Endothelial cell of umbilical vein (primary cell): ENCODE measurements around a stretch of chr9.

- PRO-cap = no peak
CAGE:
- cytosol, long polyA minus RNA = no peak
- cytosol, long polyA plus RNA = no peak
- long polyA plus RNA = no peak
- nucleus, long polyA minus RNA = no peak
- nucleus, long polyA plus RNA = no peak
Measured at GRCh38 chr9:97851732-97852846, 937 bp upstream of the FOXE1 start.

GRCh38 chr9:97854307-97854826, 1.3 kb downstream of the FOXE1 start:
- PRO-cap = unidirectional peak, minus-strand start at chr9:97854453
CAGE:
- cytosol, long polyA minus RNA = no peak
- cytosol, long polyA plus RNA = no peak
- long polyA plus RNA = no peak
- nucleus, long polyA minus RNA = no peak
- nucleus, long polyA plus RNA = no peak

DNA sequence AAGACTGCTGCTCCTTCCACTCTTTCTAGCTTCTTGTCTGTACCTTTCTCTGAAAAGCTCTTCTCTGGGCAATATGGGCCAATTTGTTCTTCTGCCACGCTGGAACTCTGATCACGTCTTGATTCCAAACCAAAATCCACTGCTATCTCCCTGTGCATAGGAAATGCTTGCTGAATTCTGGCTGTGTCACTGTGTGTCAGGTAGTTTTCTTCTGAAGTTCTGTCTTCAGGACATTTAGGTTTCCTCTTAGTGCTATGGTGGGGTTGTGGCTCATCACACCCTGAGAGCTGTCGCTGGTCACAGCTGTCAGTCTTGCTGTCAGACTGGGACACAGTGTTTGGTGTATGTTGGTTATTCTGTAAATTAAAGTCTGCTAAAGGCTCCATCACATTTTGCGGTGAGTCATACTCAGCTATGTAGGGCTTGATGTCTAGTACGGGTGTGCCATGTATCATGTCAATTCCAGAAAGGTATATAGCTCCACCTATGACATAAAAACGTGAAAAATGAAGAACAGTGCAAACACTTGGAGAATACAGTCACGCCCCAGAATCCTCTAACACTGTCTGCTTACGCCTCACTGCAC, 12.1 kb downstream of the TRMO start:
- PRO-cap = no peak
CAGE:
- cytosol, long polyA minus RNA = no peak
- cytosol, long polyA plus RNA = no peak
- long polyA plus RNA = no peak
- nucleus, long polyA minus RNA = no peak
- nucleus, long polyA plus RNA = no peak

GRCh38 chr9:97918366-97919071, 3.8 kb downstream of the TRMO start:
- PRO-cap = no peak
CAGE:
- cytosol, long polyA minus RNA = no peak
- cytosol, long polyA plus RNA = no peak
- long polyA plus RNA = no peak
- nucleus, long polyA minus RNA = no peak
- nucleus, long polyA plus RNA = no peak

DNA sequence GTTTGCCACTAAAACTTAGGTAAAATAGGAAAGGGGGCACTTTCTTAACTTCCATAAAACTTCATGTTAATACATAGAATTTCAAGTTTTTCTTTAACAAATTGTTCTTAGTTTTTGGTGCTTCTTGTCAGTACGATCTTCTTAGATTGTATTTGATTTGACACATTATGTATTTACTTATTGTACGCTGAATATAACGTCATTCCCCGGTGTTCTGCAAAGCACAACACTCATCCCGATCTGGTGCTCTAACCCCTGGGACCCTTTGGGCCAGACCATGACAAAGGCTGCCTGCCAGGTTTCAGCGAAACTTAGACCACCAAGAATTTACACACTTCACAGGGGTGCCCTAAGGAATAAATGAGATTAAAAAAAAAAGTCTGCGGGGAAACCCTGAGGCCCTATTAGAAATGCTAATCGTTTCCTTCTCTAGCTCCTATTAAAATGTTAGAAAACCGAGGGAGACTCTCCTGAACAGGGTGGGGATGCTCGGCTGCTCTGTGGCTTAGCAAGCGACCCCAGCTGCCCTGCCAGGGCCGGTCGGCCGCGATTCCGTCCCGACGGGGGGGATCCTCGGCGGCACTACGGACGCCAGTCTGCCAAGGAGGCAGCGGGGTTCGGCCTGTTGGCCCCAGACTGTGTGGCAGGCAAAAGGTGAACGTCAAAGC, 843 bp upstream of the ANP32B start:
- PRO-cap = bidirectional peak, plus-strand start at position 594 of the sequence, minus-strand start at position 553 of the sequence
CAGE:
- cytosol, long polyA minus RNA = no peak
- cytosol, long polyA plus RNA = no peak
- long polyA plus RNA = no peak
- nucleus, long polyA minus RNA = no peak
- nucleus, long polyA plus RNA = no peak

- PRO-cap = no peak
CAGE:
- cytosol, long polyA minus RNA = no peak
- cytosol, long polyA plus RNA = no peak
- long polyA plus RNA = no peak
- nucleus, long polyA minus RNA = no peak
- nucleus, long polyA plus RNA = no peak
Measured at GRCh38 chr9:98019658-98020209, 36.6 kb downstream of the ANP32B start.

DNA sequence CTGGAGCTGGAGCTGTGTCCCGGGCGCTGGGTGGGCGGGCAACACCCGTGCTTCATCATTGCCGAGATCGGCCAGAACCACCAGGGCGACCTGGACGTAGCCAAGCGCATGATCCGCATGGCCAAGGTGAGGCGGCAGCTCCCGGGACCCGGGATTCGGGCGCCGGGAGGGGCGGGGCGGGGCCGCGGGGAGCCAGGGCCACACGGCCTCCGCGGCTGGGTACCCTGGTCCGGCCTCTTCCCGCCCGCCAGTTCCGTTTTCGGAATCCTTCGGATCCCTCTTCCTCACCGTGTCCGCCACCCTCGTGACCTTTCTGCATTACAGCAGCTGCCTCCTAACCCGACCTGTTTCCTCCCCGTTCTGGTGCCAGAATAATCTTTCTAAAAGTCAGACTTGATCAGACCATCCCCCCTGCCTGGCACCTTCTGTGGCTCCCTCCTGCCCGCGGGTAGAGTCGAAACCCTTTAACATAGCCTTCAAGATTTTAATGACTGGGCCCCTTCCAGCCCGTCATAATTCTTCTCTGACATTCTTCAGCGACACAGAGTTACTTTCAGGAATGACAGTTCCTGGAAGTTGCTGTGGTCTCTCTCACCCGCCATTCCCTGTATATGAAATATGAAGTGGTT, 397 bp downstream of the NANS start:
- PRO-cap = bidirectional peak, plus-strand start at position 390 of the sequence, minus-strand start at position 362 of the sequence; unidirectional peak, minus-strand start at position 466 of the sequence
CAGE:
- cytosol, long polyA minus RNA = no peak
- cytosol, long polyA plus RNA = start-site peak on the plus strand centred at position 36 of the sequence, 7 bp wide, 38 and 65 reads in 2 replicates
- long polyA plus RNA = no peak
- nucleus, long polyA minus RNA = no peak
- nucleus, long polyA plus RNA = no peak

DNA sequence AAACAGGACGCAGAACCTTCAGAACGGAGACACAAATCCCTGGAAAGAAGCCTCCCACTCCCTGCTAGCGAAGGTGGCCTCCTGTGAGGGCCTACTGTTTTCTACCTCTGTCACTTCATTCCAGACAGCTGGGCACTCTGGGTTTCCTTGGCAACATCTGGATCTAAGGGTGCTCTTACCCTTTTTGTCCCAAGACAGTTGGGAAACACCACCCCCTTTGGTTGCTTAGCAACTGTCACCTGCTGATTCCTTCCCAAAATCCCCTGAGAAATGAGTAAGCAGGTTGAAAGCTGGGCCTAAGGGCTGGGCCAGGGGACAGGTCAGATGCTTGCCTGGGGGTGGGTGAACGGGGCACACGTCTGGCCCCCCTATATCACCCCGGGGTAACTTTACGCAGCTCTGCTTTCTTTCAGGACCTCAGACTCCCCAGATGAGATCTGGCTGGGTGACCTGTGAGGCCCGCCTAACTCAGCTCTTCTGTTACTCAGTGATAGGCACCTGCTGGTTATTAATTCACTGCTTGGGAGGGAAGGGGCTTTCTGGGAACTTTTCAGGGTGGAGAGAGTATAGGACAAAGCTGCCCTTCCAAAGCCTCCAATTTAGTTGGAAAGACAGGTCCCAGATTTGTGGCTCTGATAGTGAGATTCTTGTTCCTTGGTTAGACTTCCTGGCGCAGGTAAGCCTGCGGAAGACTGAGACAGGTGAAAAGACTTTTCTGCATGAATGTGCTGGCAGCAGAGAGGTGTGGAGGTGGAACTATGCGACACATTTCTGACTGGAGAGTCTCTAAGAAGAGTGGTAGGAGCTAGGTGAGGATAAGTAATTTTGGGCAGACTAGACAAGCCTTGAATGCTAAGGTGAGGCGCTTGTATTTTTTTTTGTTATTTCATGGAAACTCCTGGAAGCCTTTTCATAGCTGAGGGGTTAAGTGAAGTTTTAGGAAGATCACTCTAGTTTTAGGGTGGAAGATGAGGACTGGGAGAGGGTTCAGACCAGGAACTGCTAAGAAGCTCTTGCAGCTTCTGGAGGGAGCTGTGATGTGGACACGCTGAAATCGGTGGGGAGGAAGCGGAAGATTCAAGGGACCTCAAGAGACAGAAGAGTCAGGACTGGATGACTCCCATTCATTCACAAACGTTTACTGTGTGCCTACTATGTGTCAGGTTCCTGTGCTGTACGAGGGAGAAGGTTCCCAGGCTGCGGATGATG, 29.8 kb downstream of the NANS start:
- PRO-cap = no peak
CAGE:
- cytosol, long polyA minus RNA = no peak
- cytosol, long polyA plus RNA = no peak
- long polyA plus RNA = no peak
- nucleus, long polyA minus RNA = no peak
- nucleus, long polyA plus RNA = no peak

DNA sequence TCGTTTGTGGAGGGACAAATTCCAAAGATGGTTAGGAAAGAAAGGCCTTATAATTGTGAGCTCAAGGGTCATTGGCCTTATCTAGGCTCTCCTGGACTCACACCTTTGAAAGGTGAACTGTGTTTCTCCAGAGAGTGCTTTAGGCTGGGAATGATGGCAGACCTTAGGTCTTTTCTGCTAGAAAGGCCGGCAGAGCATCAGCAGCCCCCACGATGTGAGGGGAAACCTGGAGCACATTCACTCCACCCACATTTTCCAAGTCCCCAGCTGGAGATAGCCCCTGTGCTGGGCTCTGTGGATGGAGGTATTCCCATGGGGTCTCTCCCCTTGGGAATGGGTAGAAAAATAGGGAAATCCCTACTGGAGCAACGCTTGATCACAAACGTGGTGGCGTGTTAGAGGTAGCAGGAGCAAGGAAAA, 15.4 kb downstream of the CORO2A start:
- PRO-cap = no peak
CAGE:
- cytosol, long polyA minus RNA = no peak
- cytosol, long polyA plus RNA = no peak
- long polyA plus RNA = no peak
- nucleus, long polyA minus RNA = no peak
- nucleus, long polyA plus RNA = no peak

GRCh38 chr9:98191470-98192429, 687 bp downstream of the CORO2A start:
- PRO-cap = no peak
CAGE:
- cytosol, long polyA minus RNA = no peak
- cytosol, long polyA plus RNA = no peak
- long polyA plus RNA = no peak
- nucleus, long polyA minus RNA = no peak
- nucleus, long polyA plus RNA = no peak

GRCh38 chr9:98230541-98230782, 25.0 kb downstream of the TBC1D2 start:
- PRO-cap = no peak
CAGE:
- cytosol, long polyA minus RNA = no peak
- cytosol, long polyA plus RNA = no peak
- long polyA plus RNA = no peak
- nucleus, long polyA minus RNA = no peak
- nucleus, long polyA plus RNA = no peak

DNA sequence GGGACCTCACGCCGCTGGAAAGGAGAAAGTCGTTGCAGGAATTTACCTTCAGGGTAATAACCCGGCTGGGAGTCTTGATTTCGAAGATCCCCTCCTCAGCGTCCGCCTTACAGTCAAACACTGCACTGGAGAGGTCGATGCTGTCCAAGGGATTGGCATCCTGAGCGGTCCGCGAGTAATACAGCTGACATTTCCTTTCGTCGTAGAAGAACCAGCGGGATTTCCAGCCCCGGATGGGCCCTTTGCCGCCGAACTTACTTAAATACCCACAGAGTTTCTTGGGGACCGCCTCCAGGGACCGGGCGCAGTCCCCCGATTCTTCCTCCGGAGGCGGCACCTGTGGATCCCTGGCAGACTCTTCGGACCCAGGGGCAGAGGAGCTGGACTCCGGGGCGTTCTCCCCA, 320 bp downstream of the TBC1D2 start:
- PRO-cap = unidirectional peak, plus-strand start at position 158 of the sequence
CAGE:
- cytosol, long polyA minus RNA = no peak
- cytosol, long polyA plus RNA = no peak
- long polyA plus RNA = no peak
- nucleus, long polyA minus RNA = no peak
- nucleus, long polyA plus RNA = no peak

DNA sequence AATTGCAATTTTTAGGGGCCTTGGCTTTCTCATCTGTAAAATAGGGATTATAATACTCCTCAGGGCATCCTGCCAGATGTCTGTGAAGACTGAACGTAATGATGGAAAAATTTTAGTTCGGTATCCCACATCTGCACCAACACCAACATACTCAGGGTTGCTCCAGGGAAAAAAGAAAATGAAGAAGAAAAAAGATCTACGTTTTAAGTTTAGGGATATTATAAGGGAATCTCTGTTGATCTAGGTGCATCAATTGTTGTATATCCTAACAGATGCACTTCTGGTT, 8.1 kb upstream of the TBC1D2 start:
- PRO-cap = no peak
CAGE:
- cytosol, long polyA minus RNA = no peak
- cytosol, long polyA plus RNA = no peak
- long polyA plus RNA = no peak
- nucleus, long polyA minus RNA = no peak
- nucleus, long polyA plus RNA = no peak

- PRO-cap = bidirectional peak, plus-strand start at chr9:98610588, minus-strand start at chr9:98610374
CAGE:
- cytosol, long polyA minus RNA = no peak
- cytosol, long polyA plus RNA = no peak
- long polyA plus RNA = no peak
- nucleus, long polyA minus RNA = no peak
- nucleus, long polyA plus RNA = no peak
Measured at GRCh38 chr9:98610123-98611325, 98.2 kb downstream of the GABBR2 start.

DNA sequence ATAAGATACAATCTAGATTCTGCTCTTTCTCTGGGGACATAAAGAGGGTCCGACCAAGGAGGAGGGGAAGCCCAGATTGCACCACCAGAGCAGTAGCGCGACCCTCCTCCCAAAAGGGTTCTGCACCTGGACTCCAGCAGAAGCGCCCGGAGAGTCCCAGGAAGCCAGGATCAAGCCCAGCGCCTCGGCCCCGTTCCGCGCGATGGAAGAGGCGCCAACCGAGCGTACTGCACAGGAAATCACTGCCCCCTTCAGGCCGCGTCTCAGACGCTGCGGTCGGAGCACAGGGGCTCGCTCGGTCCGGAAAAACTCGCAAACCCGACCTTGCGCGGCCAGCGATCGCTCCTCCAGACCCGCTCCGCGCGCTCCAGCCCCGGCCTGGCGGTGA, 1.6 kb downstream of the GABBR2 start:
- PRO-cap = unidirectional peak, plus-strand start at position 315 of the sequence
CAGE:
- cytosol, long polyA minus RNA = no peak
- cytosol, long polyA plus RNA = no peak
- long polyA plus RNA = no peak
- nucleus, long polyA minus RNA = no peak
- nucleus, long polyA plus RNA = no peak

DNA sequence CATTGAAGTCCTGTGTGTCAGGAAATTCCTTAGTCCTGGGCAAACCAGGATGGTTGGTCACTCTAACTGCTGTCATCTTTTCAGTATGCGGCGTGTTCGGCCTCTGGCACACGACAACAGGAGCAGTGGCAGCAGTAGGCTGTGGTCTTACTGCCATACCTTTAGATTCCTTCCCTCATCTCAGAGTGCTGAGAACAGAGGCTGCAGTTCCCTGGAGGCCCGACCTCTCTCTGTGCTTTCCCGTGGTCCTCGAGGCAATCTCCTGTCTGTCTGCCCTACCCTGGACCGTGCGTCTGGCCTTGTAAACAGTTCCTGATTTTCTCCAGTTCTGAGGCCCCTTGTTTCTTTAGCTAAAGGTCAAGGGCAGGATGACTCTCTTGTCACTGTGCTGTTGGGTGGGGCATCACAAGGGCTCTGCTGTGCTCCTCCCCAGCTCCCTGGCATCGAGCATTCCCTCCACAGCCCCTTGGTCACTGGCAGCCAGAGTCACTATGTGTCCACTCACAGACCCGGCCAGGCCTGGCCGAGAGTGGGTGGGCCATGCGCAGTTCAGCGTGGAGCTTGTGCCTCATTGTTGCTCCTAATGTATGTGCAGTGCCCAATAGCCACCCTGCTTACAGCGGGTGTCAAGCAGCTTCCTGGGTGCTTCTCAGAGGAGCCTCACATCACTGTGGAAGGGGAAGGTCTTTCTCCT, 18.5 kb upstream of the COL15A1 start:
- PRO-cap = no peak
CAGE:
- cytosol, long polyA minus RNA = no peak
- cytosol, long polyA plus RNA = no peak
- long polyA plus RNA = no peak
- nucleus, long polyA minus RNA = no peak
- nucleus, long polyA plus RNA = no peak

- PRO-cap = no peak
CAGE:
- cytosol, long polyA minus RNA = no peak
- cytosol, long polyA plus RNA = no peak
- long polyA plus RNA = no peak
- nucleus, long polyA minus RNA = no peak
- nucleus, long polyA plus RNA = no peak
Measured at GRCh38 chr9:98940410-98940667, 3.4 kb upstream of the COL15A1 start.

GRCh38 chr9:99059124-99060111, 45.5 kb upstream of the TGFBR1 start:
- PRO-cap = no peak
CAGE:
- cytosol, long polyA minus RNA = no peak
- cytosol, long polyA plus RNA = no peak
- long polyA plus RNA = no peak
- nucleus, long polyA minus RNA = no peak
- nucleus, long polyA plus RNA = no peak

GRCh38 chr9:99123096-99123936, 18.4 kb downstream of the TGFBR1 start:
- PRO-cap = no peak
CAGE:
- cytosol, long polyA minus RNA = no peak
- cytosol, long polyA plus RNA = no peak
- long polyA plus RNA = no peak
- nucleus, long polyA minus RNA = no peak
- nucleus, long polyA plus RNA = no peak

DNA sequence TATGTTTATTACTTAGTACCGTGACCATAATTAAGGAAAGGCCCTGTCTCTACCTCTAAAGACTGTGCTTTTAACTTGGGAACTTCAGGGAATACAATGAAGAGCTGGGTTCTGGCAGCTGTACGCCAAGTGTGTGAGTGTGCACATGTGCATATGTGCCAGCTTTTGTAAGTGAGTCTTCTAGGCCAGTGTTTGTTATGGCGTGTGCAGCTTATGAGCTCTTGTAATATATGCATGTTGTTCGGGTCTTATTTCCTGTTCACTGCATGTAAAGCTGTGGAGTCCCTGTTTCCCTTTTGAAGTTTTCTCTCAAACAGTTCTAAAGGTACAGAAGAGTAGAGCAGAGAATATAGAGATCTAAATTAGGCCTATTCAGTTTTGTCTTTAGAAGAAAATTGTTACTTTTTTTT, 30.5 kb downstream of the TGFBR1 start:
- PRO-cap = no peak
CAGE:
- cytosol, long polyA minus RNA = no peak
- cytosol, long polyA plus RNA = no peak
- long polyA plus RNA = no peak
- nucleus, long polyA minus RNA = no peak
- nucleus, long polyA plus RNA = no peak